ENCODE measurements around the genes HTRA2, LRRTM4, REG1A, SUCLG1 and TCF7L1.

DNA sequence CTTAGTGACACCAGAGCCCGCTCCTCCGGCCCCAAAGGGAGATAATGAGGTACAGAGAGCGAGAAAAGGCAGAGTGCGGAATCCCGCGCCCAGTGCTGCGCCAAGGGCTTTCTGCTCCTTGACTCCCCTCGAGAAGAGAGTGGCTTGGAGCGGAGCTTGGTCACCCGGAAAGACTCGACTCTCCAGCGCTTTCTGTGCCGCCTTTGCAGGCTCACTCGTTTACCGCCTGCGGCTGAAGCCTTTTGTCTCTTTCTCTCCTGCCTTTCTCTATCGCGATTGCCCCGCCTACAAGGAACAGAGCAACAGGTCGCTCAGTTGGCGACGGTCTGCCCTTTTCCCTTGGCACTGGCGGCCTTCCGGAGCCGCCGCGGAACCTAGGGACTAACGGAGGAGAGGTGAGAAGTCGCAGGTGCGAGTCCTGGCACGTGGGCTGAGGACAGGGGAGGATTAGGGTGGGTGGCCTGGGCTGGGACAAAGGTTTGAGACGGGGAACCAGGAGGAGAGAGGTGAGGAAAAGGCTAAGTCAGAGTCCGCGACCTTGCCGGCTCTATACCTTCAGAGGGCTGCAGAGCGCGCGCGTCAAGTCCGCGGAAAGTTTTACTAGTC is 520 bp downstream of the LBX2 start:
- PRO-cap: unidirectional peak, plus-strand start at position 554 of the sequence
- RAMPAGE, long total RNA, 4 experiments: start-site peak on the plus strand in 1 of 4 experiments, centred at position 324 of the sequence, 14 reads per replicate

DNA sequence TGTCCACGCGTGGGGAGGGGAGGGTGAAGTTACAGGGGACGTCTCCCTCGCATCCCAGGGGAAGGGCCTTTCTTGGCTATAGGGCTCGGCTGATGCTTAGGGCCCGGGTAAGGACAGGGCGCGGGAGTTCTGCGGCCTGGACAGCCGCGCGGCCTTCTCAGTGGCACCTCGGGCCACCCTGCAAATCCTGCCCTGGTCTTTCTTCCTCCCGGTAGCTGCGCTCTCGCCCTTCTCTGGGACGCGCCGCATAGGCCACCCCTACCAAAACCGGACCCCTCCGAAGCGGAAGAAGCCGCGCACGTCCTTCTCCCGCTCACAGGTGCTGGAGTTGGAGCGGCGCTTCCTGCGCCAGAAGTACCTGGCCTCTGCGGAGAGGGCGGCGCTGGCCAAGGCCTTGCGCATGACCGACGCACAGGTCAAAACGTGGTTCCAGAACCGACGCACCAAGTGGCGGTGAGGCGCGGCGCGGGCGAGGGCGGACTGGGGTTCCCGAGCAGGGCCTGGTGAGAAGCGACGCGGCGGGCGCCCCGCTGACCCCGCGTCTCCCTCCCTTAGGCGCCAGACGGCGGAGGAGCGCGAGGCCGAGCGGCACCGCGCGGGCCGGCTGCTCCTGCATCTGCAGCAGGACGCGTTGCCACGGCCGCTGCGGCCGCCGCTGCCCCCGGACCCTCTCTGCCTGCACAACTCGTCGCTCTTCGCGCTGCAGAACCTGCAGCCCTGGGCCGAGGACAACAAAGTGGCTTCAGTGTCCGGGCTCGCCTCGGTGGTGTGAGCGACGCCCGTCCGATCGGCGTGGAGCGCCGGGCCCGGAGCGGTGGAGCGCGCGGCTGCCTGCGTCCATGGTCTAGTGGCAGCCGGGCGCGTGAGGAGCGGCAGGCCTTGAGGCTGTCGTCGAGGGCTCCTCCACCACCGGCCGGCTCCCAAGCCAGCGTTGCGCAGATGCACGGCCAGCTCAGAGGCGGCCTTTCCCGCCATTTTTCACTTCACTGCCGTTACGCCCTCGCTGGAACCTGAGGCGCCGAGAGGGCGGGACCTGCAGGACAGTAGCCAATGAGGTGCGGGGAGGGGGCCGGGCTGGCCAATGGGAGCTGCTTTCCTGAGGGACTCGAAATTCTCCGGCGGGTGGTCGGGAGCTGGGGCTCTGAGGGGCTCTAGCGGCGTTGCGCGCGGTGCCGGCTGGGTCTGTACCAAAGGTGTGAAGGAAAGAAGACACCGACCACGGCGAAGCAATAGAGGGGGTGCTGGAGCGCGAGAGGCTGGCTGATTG is 1.6 kb downstream of the TLX2 start:
- PRO-cap: no peak
- RAMPAGE, long total RNA, 4 experiments: no peak in any of the 4 experiments

- PRO-cap: bidirectional peak, plus-strand start at chr2:74529974, minus-strand start at chr2:74529676
- RAMPAGE, long total RNA, 4 experiments: start-site peak on the plus strand in 2 of 4 experiments, at chr2:74529911-74530066 at its widest, 6 to 15 reads per replicate; start-site peak on the minus strand in 4 of 4 experiments, at chr2:74529675-74529699 at its widest, 144 to 638 reads per replicate
These were observed at the start of gene HTRA2 for GRCh38 chr2:74529581-74530388. TSS of gene HTRA2 (plus strand) at chr2:74529933.

DNA sequence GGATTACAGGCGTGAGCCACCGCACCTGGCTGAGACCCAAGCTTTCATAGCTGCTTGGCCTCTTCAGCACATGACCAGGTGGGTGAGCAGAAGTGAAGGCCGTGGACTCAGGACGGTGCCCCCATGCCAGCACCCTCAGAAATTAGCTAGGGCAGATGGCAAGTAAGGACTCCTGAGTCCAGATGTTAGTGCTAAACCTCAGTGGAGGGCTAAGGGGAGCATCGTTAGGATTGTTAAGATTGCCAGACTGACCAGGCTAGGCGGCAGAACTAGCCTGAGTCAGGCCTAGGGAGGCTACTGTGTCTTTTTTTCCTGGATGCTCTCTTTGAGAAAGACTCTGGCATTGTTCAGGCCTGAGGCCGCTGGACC is 10.4 kb downstream of the HTRA2 start:
- PRO-cap: no peak
- RAMPAGE, long total RNA, 4 experiments: no peak in any of the 4 experiments

DNA sequence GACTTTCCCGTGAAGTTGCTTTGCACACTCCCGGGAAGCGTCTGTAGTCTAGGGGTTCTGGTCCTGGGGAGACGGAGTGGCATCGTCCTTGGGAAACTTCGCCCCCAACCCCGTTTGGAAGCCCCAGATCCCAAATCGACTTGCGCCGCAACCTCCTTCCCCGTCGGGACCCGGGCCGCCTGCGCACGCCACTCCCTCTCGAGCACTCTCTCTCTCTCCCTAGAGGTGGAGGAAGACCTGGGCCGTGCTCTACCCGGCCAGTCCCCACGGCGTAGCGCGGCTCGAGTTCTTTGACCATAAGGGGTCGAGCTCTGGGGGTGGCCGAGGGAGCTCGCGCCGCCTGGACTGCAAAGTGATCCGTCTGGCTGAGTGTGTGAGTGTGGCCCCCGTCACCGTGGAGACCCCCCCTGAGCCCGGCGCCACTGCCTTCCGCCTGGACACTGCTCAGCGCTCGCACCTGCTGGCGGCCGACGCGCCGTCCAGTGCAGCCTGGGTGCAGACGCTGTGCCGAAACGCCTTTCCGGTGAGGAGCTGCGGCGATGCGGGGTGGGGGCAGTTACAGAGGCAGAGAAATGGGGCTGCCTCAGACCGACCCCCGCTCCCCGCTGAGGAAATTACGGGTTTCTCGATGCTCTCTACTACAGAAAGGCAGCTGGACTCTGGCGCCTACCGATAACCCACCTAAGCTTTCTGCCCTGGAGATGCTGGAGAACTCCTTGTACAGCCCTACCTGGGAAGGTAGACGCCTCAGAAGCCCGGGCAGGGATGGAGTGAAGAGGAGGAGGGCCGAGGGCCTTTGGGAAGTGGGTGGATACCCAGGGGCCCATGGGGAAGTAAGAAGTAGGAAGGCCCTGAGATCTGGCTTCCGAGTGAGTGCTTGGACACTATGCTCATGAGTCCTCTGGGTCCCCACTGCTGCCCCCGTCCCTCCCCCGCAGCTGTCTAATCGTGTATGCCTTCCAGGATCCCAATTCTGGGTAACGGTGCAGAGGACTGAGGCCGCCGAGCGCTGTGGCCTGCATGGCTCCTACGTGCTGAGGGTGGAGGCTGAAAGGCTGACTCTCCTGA is 745 bp downstream of the DOK1 start:
- PRO-cap: no peak
- RAMPAGE, long total RNA, 4 experiments: no peak in any of the 4 experiments

- PRO-cap: bidirectional peak, plus-strand start at chr2:74834129, minus-strand start at chr2:74833885
- RAMPAGE, long total RNA, 4 experiments: no peak in any of the 4 experiments
These were observed 409 bp upstream of the HK2 start for GRCh38 chr2:74833440-74833996.

- PRO-cap: no peak
- RAMPAGE, long total RNA, 4 experiments: no peak in any of the 4 experiments
These were observed 7.8 kb downstream of the HK2 start for GRCh38 chr2:74841520-74842264.

- PRO-cap: unidirectional peak, plus-strand start at chr2:74849428
- RAMPAGE, long total RNA, 4 experiments: no peak in any of the 4 experiments
These were observed 15.5 kb downstream of the HK2 start for GRCh38 chr2:74848992-74850256.

DNA sequence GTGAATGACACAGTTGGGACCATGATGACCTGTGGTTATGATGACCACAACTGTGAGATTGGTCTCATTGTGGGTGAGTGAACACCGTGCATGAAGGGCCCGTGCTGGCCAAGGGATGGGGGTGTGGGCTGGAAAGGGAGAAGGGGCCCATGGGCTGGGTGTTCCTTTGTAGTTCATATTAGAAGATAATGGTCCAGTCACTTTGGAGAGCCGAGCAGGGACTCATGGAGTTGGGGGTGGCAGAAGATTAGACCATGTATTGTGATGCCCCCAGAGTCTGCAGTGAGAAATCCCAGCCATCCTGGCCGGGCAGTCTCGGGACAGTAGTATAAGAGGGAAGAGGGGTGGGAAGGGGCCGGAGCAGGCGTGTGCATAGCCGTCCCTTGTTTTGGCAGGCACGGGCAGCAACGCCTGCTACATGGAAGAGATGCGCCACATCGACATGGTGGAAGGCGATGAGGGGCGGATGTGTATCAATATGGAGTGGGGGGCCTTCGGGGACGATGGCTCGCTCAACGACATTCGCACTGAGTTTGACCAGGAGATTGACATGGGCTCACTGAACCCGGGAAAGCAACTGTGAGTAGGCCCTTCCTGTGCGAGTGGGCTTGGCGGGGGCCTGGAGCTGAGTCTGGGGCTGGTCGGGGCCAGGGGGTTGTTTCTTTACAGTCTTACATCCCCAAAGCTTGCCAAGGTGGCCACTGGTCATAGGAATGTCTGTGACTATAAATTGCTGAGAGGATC is 40.1 kb downstream of the HK2 start:
- PRO-cap: no peak
- RAMPAGE, long total RNA, 4 experiments: no peak in any of the 4 experiments

GRCh38 chr2:75551341-75551920 is 9.3 kb downstream of the EVA1A start:
- PRO-cap: no peak
- RAMPAGE, long total RNA, 4 experiments: no peak in any of the 4 experiments

DNA sequence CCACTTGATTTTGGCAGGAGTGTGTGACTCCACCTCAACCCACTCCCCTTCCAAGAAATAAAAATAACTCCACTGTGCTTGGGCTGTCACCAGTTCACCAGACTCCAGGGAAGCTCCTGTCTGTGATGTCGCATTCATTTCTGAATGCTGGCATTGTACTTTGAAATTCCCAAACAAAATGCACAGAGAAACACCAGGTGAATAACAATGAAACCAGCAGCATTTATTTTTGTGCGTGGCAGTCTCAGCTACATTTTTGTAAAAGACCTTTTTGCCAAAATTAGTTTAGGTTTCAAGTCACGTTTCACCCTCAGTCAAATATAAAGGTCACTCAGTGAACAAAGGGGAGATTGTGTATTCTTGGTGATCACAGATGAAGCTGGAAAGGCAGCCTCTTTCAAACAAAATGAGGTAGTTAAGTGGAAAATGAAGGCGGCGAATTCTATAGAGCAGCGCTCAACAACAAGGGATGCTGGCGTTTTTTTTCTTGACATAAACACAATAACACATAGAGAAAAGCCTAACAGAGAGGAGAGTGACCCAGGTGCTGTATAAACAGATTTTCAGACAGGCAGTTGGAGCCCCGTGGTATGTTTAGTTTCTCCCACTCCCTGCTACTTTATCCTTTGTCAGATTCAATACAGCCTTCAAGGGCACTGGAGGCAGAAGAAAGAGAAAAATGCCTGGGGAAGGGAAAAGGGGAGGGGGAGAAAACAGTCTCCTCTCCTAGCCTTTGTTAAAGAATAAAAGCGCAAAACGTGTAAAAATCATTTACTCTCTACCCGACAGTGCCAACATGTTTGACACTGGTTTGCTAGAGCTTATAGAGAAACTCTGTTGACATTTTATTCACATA is 210.4 kb upstream of the GCFC2 start:
- PRO-cap: no peak
- RAMPAGE, long total RNA, 4 experiments: no peak in any of the 4 experiments

DNA sequence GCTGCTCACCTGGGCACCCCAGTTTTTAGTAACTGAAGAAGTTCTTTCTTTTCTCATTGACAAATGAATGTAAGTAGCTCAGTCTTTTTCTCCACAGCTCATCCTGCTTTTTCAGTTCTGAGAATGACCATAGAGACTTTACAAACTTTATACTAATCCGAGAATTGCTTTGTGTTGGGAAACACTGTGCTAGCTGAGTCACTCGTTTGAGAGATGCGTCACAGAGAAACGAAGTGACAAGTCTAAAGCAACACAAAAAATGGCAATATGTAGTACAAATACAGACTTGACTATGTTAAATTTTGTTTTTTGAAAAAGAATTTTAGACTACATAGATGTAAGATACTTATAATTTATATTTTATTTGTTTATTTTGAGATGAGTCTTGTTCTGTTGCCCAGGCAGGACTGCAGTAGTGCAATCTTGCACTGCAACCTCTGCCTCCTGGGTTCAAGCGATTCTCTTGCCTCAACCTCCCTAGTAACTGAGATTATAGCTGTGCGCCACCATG is 8.9 kb downstream of the LRRTM4 start:
- PRO-cap: no peak
- RAMPAGE, long total RNA, 4 experiments: no peak in any of the 4 experiments

GRCh38 chr2:77521986-77522527 is at the start of gene LRRTM4:
TSS of gene LRRTM4 (minus strand) at chr2:77522376.
- PRO-cap: no peak
- RAMPAGE, long total RNA, 4 experiments: no peak in any of the 4 experiments

GRCh38 chr2:79120388-79120787 is at the start of gene REG1A:
TSS of gene REG1A (plus strand) at chr2:79120488.
- PRO-cap: bidirectional peak, plus-strand start at chr2:79120490, minus-strand start at chr2:79120224
- RAMPAGE, long total RNA, 4 experiments: start-site peak on the plus strand in 3 of 4 experiments, at chr2:79120457-79120500 at its widest, 851 to 22,003 reads per replicate

DNA sequence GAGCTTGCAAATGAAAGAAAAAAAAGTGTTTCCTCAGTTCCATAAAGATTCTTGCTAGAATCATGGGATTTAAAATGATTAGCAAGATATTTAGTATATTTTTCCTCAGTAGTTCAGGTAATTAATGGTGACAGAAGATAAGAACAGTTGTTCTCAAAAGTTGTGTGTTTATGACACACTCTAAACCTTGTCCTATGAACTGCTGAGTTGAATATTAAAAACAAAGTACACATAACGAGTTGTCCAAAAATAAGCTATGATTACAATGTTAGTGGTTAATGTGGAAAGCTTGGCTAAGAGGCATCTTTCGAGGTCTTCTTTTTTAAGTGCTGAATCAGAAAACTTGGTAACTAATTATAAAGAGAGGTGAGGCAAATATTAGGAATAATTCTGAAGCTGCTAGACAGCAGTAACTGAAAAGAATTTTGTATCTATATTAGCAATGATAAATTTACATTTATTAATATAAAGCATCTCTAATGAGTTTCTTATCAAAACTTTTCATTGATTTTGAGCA is 1088.7 kb downstream of the SUCLG1 start:
- PRO-cap: no peak
- RAMPAGE, long total RNA, 4 experiments: no peak in any of the 4 experiments

DNA sequence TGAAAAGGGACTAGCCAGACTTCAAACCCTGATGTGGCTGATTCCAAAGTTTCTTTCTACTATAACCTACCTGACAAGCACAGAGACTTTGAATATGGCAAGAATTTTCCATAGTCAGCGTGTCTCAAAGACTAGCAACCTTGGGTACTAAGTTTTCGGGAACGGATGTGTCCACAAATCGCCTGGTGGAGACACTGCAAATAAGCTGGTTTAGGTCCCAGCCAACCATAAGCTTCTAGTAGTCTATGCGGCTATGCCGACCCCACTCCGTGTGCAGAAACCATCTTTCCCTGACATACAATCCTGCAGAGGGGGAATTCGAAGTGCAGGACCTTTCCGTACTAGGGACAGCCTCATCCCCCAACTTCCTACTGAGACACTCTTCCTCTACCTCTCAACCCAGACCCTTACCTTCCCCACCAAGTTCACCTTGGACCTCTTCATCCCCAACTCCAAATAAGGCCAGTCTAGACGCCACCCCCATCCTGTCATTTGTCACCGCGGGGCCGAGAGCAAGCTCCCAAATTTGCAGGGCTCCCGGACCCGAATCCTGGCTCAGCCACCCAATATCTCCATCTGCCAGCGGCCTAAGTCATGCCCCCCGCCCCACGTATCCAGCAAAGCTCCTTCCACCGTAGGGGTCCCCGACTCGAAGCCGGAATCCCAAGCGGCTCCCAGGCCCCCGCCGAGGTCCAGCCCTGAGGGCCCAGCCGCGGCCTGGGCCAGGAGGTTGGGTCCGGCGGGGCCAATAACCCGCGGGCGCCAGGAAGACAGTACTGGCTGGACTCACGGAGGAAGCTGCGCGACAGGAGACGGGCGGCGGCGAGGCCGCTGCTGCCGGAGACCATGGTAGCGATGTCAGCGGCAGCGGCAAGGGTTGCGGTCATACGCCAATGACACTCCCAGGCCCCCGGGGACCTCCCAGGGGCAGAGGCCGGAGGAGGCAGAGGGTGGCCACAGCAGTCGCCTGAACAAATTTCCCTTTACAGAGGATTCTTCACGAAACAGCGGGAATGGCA is at the start of gene SUCLG1:
SUCLG1 (minus strand) TSS at position 898 of the 1,019 bp plus-strand sequence.
- PRO-cap: bidirectional peak, plus-strand start outside the sequence, minus-strand start at position 857 of the sequence
- RAMPAGE, long total RNA, 4 experiments: start-site peak on the minus strand in 4 of 4 experiments, centred at positions 862 to 873 of the sequence, 41 to 1,550 reads per replicate

DNA sequence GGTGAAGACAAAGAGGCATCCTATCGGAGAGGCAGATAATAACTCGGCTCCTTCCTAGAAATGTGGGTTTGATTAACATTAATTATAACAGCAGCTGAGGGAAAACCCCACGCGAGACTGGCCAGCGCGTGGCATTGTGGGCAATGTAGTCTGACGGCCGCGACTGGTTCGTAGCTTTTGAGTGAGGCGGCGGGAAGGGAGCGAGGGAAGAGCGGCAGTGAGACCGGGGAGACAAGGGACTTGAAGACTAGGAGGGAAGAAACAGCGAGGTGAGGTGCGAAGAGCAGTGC is 267 bp upstream of the SUCLG1 start:
- PRO-cap: bidirectional peak, plus-strand start at position 184 of the sequence, minus-strand start outside the sequence
- RAMPAGE, long total RNA, 4 experiments: no peak in any of the 4 experiments

DNA sequence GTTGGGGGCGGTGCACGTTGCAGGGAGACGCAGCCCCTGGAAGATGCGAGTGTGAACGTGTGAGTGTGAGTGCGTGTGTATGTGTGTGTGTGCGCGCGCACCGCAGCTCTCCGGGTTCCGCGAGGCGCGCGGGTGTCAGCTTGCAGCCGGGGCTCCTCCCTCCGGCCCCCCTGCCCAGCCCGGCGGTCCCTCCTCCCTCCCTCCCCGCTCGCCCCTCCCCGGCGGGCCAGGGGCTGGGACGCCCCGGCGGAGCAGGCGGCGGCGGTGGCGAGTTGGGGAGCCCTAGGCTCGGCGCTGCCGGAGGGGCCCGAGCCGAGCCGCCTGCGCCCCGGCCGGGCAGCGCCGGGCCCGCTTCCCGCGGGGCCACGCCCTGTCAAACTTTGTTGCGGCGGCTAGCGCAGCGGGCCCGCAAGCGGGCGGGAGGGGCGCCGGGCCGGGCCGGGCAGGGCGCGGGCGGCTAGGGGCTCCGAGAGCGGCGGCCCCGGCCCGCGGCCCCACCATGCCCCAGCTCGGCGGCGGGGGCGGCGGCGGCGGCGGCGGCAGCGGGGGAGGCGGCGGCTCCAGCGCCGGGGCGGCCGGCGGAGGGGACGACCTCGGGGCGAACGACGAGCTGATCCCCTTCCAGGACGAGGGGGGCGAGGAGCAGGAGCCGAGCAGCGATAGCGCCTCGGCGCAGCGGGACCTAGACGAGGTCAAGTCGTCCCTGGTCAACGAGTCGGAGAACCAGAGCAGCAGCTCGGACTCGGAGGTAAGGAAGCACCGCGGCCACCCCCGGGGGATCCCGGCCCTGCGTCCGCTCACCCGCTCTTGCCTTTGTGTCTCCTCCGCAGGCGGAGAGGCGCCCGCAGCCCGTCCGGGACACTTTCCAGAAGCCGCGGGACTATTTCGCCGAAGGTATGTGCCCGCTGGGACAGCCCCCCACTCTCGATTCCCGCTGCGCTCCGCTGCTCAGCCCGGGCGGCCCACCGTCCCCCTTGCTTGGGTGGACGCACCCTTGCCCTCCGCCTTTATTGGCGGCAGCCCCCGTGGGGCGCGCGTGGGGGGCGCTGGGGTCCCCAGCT is at the start of gene TCF7L1:
TCF7L1 (plus strand) TSS at position 207 of the 1,061 bp plus-strand sequence.
- PRO-cap: bidirectional peak, plus-strand start at position 229 of the sequence, minus-strand start at position 112 of the sequence
- RAMPAGE, long total RNA, 4 experiments: no peak in any of the 4 experiments

- PRO-cap: no peak
- RAMPAGE, long total RNA, 4 experiments: no peak in any of the 4 experiments
These were observed 83.5 kb downstream of the TGOLN2 start for GRCh38 chr2:85244078-85244986.

DNA sequence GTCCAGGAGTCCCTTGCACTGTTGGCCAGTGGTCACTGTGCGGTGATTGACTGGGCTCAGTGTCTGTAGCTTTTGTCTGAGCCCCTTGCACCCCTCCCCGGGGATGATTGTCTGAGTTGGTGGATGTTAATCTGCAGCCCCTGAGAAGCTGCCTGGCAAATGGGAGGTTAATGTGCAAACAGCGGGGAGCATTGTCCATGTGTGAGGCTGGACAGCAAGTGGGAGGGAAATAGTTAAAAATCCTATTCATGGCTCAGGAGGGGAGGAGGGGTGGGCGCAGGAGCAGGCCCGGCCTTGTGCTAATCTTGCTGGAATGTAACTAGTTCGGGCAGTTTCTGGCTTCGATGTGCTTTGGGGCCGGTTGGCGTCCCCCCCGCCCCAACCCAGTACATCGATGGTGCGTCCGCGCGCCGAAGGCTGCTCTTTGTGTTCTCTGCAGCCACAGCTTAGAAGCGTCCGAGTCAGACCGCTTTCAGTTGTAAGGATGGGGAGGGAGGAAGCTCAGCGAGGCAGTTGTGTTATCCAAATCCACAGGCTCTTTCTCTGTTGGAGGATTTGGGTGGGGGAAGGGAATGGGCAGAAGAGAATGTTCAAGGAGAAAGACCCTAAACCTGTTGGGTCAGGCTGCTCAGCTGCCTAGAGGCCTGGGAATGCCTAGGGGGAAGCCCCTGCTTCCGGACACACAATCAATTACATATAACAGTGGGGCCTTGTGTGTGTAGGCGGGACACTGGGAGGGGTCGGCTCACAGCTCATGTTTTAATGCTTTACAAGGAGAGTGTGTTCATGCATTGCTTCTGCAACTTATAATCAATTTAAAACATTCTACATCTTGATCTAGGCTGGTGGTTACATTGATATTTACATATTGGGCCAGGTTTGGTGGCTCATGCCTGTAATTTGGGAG is 71.7 kb downstream of the TGOLN2 start:
- PRO-cap: no peak
- RAMPAGE, long total RNA, 4 experiments: no peak in any of the 4 experiments

Data from Peyer's patch (tissue), 4 donors.